GM06990 (cell line): ENCODE measurements around a stretch of chr2.

DNA sequence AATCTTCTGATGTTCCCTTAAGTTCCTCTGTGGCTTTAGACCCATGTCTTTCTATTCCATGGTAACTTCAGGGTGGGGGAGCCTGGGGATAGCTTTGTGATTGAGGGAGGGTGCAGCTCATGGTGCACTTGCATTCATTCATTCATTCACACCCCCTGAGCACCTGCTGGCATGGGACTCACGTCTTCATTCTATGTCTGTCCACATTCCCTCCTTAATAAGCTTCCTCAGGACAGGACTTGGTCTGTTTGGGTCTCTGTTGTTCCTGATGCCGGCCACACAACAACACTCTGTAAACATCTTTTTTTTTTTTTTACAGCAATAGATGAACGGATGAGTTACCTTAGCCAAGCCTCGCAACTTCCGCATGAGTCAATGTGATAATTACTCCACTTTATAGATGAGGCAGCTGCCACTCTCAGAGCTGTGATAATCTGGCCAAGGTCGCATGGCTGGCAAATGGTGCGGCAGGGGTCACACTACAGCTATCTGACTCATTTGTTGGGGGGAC lies 33.4 kb downstream of the NGEF start:
- RRBS = no CpG with 5 or more reads among the region's 7 CpGs

- RRBS = no CpG with 5 or more reads among the region's 12 CpGs
Observed at GRCh38 chr2:233012375-233013028, 554 bp downstream of the NGEF start.

DNA sequence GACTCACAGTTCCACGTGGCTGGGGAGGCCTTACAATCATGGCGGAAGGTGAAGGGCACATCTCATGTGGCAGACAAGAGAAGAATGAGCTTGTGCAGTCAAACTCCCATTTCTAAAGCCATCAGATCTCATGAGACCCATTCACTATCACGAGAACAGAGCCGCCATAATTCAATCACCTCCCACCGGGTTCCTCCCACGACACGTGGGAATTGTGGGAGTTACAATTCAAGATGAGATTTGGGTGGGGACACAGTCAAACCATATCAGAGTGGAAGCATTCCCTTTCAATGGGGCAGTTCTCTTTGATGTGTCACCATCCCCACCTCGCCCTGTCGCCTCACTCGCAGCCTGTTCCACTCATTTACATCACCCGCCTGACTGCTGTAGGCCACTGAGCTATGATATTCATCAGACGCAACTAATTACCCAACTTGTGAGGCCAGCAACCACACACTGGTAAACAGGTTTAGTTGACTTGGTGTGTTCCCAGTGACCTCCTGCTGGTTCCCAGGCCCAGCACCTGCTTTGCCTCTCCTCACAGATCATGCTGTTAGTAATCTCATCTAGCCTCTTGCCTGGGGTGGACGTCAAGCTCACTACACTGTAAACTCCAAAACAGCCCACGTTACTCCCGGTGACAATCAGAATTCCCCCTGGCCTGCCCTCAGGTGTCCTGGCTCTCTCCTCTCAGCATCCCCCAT lies 39.9 kb downstream of the INPP5D start:
- RRBS = 15% methylated on average over 1 of the region's 15 CpGs

- RRBS = no CpG with 5 or more reads among the region's 8 CpGs
Observed at GRCh38 chr2:233365833-233366759, 11.8 kb downstream of the DGKD start.

DNA sequence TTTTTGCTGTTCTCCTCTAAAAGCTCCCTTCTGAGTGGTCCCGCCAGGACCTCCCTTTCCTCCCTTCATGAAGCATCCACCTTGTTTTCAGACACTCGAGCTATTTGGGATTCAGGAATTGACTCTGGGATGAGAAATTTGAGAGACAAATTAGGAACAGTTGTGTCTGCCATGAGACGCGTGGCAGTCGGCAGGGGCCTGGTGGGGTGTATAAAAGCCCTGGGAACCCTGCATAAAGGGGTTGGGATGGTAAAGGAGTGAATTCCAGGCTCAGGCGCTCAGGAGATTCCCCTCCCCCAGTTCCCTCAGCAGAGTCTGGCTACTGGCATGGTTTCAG lies 65.6 kb downstream of the DGKD start:
- RRBS = no CpG with 5 or more reads among the region's 6 CpGs

DNA sequence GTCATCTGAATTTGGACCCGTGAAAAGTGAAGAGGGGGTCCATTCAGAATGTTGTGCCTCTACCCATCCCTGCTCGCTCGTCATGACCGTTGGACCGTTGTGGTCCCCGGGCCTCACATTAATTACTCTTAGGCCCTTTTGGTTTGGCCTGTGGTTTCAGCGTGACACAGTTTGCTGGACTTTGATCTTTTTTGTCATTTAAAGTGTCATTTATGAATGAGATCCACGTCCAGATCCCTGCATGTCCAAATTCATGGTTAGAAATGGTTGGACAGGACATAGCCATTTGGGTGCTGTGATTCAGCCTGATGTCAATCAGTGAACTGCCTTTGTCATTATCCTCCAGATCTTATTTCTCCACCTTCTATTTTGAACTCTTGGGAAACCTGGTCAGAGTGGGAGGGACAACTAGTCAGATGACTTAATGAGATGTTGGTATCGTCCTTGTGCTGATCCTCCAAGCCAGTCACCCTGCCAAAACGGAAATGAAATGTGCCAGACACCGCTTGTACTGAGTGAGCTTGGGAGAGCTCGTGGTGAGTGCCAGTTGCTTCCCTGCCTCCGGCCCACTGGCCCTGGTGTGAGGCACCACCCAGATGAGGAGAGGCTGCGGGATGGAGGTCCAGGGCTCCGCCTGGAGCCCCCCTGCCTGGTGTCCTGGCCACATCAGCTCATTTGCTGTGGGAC lies 69.9 kb downstream of the DGKD start:
- RRBS = no CpG with 5 or more reads among the region's 15 CpGs

GRCh38 chr2:233746902-233747317 lies 13.2 kb upstream of the UGT1A1 start:
- RRBS = no CpG with 5 or more reads among the region's 7 CpGs

DNA sequence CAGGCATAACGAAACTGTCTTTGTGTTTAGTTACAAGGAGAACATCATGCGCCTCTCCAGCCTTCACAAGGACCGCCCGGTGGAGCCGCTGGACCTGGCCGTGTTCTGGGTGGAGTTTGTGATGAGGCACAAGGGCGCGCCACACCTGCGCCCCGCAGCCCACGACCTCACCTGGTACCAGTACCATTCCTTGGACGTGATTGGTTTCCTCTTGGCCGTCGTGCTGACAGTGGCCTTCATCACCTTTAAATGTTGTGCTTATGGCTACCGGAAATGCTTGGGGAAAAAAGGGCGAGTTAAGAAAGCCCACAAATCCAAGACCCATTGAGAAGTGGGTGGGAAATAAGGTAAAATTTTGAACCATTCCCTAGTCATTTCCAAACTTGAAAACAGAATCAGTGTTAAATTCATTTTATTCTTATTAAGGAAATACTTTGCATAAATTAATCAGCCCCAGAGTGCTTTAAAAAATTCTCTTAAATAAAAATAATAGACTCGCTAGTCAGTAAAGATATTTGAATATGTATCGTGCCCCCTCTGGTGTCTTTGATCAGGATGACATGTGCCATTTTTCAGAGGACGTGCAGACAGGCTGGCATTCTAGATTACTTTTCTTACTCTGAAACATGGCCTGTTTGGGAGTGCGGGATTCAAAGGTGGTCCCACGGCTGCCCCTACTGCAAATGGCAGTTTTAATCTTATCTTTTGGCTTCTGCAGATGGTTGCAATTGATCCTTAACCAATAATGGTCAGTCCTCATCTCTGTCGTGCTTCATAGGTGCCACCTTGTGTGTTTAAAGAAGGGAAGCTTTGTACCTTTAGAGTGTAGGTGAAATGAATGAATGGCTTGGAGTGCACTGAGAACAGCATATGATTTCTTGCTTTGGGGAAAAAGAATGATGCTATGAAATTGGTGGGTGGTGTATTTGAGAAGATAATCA lies 5.6 kb upstream of the MROH2A start:
- RRBS = no CpG with 5 or more reads among the region's 22 CpGs

- RRBS = no CpG with 5 or more reads among the region's 19 CpGs
Observed at GRCh38 chr2:233848323-233849046, 5.8 kb downstream of the HJURP start.

DNA sequence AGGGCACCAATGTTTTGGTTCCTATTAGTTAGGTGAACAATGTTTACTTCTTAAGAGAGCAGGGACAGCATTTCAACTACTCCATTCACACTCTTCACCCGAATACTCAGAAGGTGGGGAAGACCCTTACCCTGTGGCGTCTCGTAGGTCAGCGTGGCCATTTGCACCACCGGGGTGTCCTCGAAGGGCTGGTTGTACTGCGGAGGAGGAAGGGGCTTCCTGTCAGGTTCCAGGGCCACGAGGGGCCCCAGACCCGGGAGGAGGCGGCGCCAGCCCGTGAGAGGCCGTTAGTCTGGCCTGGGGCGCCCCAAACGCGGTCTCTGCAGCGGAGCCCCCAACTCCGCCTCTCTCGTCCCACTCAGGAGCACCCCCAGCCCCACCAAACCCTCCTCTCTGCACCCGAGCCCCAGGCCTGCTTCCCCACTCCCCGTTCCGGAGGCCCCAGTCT lies 597 bp downstream of the HJURP start:
- RRBS = 8% methylated on average over 6 of the region's 22 CpGs

DNA sequence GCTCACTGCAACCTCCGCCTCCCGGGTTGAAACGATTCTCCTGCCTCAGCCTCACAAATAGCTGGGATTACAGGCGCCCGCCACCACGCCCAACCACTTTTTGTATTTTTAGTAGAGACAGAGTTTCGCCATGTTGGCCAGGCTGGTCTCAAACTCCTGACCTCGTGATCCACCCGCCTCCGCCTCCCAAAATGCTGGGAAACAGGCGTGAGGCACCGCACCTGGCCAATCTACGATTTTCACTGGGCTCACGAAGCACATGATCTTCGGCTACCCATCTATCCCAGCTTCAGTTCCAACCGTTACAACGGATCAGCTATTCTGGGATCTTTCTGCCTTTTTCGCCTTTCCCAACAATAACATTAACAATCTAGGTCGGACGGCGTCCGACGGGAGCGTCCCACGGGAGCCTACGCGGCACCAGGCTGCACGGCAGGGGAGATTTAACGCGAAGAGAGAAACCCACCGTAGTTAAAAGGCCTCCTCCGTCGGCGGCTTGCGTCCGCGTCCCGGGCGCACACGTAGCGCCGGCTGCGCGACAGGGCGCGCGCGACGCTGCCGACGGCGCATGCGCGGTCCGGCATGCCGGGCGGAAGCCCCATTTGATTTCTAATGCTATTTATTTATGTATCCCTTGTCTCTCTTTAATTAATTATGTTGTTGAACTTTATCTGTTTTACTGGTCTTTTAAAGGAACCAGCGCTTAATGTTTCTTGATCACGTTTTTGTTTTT lies 13.7 kb upstream of the HJURP start:
- RRBS = 3% methylated on average over 14 of the region's 59 CpGs

DNA sequence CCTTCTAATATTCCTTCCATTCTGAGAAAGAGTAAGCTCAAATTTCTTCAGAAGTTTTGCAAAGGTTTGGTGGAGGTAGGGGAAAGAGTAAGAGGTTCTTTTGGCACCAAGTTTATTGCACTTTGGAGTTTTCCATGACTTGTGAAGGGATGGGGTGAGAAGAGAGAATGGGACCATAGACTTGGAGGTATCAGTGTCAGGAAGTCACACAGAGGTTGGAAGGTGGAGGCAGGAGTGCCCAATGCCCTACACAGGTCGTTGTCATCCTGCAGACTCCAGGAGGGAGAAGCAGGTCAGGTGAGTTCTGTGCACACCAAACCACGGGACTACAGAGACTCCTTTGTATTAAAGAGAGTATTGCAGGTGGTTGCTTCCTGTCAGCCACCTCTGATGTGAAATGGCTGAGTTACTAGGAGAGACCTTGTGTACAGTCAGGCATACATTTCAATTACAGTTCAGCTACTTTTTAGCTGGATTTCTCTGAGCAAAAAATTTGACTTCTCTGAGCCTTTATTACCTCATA lies 51.5 kb downstream of the SPP2 start:
- RRBS = no CpG with 5 or more reads among the region's 2 CpGs

- RRBS = no CpG with 5 or more reads among the region's 8 CpGs
Observed at GRCh38 chr2:234203102-234203444, 152.6 kb downstream of the SPP2 start.

GRCh38 chr2:234211827-234212152 lies 161.3 kb downstream of the SPP2 start:
- RRBS = no CpG with 5 or more reads among the region's 4 CpGs

- RRBS = no CpG with 5 or more reads among the region's 6 CpGs
Observed at GRCh38 chr2:234251736-234252323, 201.3 kb downstream of the SPP2 start.

- RRBS = no CpG with 5 or more reads among the region's 9 CpGs
Observed at GRCh38 chr2:234292514-234293341, 204.2 kb downstream of the ARL4C start.

DNA sequence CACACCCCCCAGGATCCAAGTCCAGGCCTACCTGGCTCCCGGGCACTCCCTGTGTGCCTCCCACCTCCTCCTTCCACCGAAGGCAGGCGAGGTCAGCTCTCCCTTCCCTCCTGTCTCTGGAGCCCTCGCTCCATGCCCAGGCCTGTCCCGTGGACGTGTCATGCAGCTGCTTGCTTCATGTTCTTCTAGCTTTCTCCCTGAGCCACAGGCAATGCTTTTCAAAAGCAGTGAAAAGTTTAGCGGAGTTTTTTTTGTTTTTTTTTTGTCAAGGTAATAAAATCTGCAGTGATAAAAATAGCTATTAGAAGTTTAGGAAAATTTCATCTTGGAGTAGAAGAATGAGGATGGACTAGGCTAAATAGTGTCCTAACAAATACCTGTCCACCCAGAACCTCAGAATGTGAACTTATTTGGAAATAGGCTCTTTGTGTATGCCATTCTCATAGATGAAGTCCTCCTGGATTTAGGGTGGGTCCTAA lies 50.0 kb downstream of the ARL4C start:
- RRBS = no CpG with 5 or more reads among the region's 7 CpGs

GRCh38 chr2:234453281-234453744 lies 43.6 kb downstream of the ARL4C start:
- RRBS = no CpG with 5 or more reads among the region's 6 CpGs

GRCh38 chr2:234463908-234464630 lies 32.8 kb downstream of the ARL4C start:
- RRBS = no CpG with 5 or more reads among the region's 21 CpGs

- RRBS = 1% methylated on average over 28 of the region's 81 CpGs
Observed at GRCh38 chr2:234496241-234496898, 511 bp downstream of the ARL4C start.